SJSA1 (cell line): ENCODE data around the gene IRX6.

GRCh38 chr16:54287384-54288256, 1.0 kb upstream of the IRX3 start:
- RAMPAGE, long total RNA = no peak

DNA sequence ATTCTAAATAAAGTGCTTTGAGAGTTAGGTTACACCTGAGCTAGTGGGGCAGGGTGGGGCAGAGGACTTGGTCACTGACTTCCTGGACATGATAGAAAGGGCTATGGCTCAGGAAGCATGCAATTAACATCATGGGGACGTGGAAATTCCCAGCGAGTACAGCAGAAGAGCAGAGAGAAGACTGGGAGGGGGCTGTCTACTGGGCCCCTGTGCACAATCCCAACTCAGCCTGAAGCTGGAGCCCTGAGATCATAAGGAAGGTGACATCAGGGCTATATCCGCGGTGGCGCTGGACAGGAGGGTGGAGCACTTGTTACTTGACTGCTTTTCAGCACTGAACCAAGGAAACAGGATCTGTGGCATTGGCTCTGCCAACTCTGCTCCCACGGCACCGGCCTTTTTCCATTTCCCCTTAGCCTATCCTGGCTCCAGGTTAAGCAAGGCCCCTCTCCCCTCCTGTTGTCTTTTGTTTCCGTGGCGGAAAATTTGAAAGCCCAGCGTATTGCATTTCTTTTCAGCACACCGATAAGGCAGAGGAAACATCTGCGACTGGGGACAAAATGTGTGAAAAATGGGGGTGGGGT, 124.9 kb upstream of the IRX3 start:
- RAMPAGE, long total RNA = no peak

- RAMPAGE, long total RNA = no peak
Observed at GRCh38 chr16:54421923-54422581, 135.5 kb upstream of the IRX3 start.

DNA sequence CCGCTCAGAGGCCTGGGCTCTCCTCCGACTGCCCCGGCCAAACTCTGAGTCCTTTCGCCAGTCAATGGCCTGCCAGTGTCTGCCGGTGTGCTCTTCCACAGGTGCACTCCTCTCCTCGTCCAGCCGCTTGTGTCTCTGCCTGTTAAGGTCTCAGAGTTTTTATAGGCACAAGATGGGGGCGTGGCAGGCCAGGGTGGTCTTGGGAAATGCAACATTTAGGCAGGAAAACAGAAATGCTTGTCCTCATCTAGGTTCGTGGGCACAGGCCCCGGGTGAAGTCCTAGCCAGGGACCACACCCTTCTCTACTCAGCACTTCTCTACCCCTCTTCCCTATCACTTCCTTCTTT, 170.4 kb upstream of the IRX3 start:
- RAMPAGE, long total RNA = no peak

DNA sequence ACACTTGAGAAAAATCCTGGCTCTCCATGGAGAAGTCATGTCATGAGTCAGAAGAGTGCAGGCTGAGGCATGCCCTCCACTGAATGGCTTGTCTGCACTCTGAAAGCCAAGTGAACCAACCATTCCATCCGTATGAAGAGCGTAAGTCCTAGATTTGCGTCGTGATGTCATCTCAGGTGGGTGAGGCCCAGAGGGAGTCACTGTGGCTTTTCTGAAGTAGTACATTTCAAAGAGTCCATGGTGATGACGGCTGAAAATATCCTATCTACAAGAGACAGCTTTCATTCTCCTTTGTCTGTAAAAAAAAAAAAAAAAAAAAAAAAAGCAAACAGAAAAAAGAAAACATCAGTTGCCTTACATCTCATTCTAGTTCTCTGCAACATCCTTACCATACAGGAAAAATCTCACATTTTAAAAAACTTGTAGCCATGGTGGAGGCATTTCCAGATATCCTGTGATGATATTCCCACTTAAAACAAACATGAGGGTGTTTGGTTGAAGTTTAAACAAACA, 83.3 kb upstream of the IRX5 start:
- RAMPAGE, long total RNA = no peak

- RAMPAGE, long total RNA = no peak
Observed at GRCh38 chr16:54937065-54937813, 6.6 kb downstream of the IRX5 start.

- RAMPAGE, long total RNA = no peak
Observed at GRCh38 chr16:55323705-55324271, at the start of gene IRX6. Gene IRX6 (plus strand): TSS chr16:55324203.

- RAMPAGE, long total RNA = no peak
Observed at GRCh38 chr16:55477152-55477839, 1.7 kb upstream of the MMP2 start.

DNA sequence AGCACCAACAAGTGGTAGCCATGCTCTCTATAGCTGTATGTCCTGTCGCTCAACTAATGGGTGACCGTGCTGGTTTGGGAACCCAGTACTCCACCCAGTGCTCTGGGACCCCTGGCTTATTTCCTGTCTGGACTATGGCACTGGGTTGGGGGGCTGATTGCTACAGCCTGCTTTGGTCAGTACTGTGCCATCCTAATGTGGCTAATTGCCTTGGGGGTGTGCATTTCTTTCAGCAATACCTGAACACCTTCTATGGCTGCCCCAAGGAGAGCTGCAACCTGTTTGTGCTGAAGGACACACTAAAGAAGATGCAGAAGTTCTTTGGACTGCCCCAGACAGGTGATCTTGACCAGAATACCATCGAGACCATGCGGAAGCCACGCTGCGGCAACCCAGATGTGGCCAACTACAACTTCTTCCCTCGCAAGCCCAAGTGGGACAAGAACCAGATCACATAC, 3.7 kb downstream of the MMP2 start:
- RAMPAGE, long total RNA = no peak

- RAMPAGE, long total RNA = no peak
Observed at GRCh38 chr16:55493135-55493558, 14.1 kb downstream of the MMP2 start.

- RAMPAGE, long total RNA = no peak
Observed at GRCh38 chr16:55494821-55495589, 13.9 kb upstream of the LPCAT2 start.

GRCh38 chr16:55709668-55710014, 53.9 kb downstream of the SLC6A2 start:
- RAMPAGE, long total RNA = no peak

DNA sequence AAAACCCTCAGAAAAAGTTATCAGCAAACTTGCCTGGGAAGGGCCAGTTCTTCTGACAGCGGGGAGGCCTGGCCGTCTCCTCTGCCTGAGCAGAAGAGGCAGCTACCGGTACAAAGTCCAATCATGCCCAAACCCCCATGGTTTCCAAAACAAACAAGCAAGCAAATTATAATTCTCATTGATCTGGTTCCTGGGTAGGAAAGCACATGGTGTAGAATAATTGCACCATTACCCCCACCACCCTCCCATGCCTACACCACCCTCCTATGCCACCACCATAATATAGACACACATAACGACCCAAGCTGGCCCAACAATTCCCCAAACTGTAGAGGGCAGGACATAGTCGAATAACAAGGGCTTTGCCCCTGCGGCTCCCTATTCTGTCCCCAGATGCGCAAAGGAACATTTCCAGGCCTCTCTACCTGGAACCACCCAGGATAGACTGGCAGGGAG, 3.4 kb downstream of the CES5A start:
- RAMPAGE, long total RNA = no peak

- RAMPAGE, long total RNA = no peak
Observed at GRCh38 chr16:55911781-55912582, 36.8 kb upstream of the CES5A start.

DNA sequence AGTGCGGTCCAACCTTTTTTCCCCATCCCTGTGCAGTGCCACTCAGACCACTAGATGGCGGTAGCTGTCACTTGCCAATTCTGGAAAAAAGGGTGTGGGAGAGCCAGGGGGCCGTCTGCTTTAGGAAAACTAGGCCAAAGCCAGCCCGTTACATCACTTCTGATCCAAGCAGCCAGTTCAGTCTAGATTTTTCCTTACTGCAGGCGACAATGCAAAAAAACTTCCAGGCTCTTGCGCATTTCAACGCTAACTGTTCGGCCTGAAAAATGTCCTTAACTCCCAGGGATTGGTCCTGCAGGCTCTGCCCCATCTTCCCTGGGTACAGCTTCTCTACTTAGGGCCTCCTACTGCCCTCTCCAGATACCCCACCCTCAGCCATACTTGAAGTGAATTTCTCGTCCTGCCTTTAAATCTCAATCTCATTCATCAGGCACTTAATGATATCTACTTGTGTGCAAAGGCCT, 69.3 kb upstream of the CES5A start:
- RAMPAGE, long total RNA = no peak

DNA sequence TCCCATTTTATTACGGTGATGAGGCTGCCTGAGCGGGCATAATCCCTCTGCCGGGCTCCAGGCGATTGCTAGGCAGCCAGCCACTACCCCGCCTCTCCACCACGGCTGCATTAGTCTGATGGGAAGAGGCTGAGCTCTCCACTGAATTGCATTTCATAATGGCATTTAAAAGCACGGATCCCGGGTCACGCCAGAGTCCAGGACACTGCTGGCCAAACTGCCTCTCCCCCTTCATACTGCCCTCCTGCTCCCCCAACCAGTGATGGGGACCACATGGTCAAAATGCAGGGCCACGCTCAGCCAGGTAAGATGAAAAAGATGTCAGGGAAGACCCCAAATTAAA, 88.8 kb upstream of the GNAO1 start:
- RAMPAGE, long total RNA = no peak

DNA sequence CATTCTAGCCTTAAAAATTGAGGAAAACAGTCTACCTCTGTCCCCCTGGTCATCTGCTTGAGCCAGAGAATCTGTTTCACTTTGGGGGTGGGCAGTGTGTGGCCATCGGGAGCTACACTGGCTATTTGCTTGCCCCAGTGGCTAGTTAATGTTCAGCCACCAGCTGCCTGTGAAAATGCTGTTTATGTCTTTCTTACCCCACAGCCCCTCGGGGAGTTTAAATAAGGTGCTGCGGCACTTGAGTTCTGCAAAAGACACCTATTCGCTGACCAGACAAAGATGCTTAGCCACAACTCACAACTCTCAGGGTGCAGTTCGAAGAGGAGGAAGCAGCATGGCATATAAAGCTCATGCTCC, 43.5 kb downstream of the GNAO1 start:
- RAMPAGE, long total RNA = no peak

DNA sequence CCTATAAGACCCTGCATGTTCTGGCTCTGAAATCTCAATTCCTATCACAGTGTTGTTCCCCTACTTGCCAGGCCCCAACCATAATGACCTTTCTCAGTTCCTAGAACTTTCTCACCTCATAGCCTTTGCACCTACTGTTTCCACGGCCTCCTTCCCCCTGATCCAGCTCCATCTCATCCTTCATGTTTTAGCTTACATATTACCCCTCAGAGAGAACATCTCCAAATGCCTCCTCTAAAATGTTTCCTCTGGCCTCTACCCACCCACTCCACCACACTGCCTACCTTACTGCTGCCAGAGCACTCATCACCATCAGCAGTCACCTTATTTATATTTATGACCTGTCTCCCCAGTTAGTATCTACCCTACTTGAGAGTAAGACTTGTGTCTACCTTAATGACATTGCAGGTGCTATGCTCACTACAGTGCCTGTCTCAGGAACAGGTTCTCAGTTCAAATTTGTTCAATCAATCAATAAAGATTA, 41.3 kb downstream of the AMFR start:
- RAMPAGE, long total RNA = no peak

DNA sequence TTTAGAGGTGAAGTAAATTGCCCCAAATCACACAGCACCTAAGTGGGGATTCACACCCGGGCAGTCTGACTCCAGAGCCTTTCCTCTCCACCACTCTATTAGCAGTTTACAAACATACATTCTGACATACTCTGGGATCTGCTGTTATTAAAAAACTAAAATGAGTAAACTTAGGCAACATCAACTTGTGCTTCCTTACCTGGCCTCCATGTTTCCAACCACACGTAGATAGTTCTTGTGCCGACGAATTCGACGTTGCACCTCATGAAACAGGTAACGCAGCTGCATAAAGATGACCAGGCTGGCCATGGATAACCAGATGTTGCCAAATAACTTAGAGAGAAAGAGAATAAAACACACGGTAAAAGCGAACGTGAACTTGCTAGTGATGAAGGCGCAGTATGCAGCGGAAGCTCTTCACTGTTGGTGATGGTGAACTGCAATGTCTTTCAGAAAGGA, 22.5 kb downstream of the AMFR start:
- RAMPAGE, long total RNA = no peak

GRCh38 chr16:56470259-56470911, 19.0 kb downstream of the OGFOD1 start:
- RAMPAGE, long total RNA = no peak